Measurements from ENCODE around the genes RBBP6, TNRC6A, SLC5A11 and ZKSCAN2.

DNA sequence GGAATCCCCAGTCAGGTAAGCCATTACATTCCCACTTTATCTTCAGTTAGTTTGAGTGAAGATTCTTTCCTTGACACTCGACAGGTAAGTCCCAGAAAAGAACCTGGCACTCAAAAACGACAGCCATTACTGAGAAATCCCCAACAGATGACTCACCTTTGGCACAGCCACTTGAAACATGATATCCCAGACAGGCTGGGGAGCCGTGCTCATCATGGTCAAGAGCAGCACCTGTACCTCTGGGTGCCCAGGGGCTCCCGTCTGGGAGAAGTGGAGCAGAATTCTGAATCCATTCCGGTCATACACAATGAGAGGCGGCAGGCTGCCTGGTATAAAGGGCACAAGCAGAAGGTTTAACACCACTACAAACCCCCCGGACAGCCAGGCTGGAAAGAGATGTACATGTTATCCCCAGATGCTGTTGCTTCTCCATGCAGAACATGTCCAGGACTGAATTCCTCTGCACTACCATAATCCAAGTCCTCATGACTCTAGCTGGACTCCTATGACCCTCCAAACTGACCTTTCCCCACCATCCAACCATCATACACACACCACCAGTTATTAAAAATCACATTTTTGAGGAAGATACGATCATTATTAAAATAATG, 17.0 kb upstream of the COG7 start:
- RRBS, result 96% methylated on average over 3 of the region's 8 CpGs

- RRBS, result no CpG with 5 or more reads among the region's 11 CpGs
Measured at GRCh38 chr16:23479136-23480136, 26.4 kb upstream of the COG7 start.

DNA sequence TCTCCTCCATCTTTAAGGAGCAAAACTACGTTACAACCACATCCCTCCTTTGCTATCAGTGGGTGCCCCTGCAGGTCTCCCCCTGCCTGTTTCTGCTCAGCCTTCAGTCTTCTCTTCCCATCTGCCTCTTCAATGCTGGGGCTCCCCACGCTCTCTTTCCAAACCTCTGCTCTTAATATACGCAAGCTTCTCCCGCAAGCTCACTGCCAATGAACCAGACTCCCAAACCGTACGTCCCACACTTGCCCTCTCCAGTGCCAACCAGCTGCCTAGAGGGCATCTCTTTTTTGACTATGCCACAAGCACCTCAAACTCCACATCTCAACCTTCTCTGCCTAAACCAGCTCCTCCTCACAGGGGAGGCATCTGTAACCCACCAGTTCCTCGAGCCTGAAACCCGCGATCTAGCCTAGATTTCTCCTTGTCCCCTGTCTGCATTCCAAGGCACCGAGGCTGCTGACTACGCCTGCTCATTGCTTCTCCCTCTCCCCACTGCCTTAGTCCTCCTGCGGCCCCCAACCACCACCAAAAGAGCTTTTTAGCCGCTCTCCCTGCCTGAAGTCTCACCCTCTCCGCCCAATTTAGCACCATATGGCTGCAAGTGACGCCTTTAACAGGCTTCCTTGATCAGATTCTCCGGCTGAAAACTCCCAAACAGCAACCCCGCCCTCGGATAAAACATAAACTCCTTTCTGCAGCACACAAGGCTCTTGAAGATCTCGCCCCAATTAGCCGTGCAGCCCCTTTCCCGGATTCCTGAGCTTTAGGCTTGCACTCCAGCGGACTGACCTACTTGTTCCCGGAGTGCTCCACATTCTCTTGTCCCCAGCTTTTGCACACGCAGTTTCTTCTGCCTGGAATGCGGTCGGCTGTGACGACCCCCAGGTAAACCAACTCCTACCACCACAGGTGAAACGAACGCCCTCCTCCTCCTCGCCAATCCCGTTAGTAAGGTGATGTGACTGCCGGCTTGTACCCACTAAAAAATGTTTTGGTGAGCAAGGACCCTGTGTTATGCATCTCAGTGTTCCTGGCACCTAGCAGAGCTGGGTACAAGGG, 1.5 kb downstream of the GGA2 start:
- RRBS, result 8% methylated on average over 2 of the region's 32 CpGs

GRCh38 chr16:23669888-23670785, 8.6 kb upstream of the PLK1 start:
- RRBS, result no CpG with 5 or more reads among the region's 6 CpGs

GRCh38 chr16:23826275-23827016, 9.3 kb upstream of the PRKCB start:
- RRBS, result no CpG with 5 or more reads among the region's 8 CpGs

DNA sequence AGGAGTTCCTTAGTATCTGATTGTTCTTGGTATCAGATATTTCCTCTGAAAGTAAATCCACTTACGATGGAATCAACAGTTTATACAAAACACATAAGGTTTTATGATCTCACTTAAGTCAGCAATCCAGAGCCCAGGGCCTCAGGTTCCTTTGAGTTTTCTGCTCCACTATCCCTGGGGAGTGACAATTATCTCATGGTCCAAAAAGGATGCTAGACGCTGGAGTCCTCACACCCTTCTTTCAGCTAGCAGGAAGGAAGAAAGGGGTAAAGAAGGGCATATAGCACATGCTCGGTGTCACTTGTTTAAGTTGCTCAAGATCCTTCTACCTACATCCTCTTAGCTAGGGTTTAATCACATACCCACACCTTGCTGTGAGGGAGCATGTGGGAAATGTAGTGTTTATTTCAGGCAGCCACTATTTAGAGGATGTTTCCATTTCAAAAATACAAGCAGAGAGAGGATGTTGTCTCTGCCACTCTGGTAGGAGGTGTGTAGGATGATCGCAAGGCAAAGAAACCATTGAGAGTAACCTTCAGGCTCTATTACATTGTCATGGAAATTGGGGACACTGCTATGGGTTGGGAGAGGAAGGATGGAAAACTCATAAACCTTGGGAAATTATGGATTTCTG, 4.5 kb downstream of the PRKCB start:
- RRBS, result no CpG with 5 or more reads among the region's 4 CpGs

DNA sequence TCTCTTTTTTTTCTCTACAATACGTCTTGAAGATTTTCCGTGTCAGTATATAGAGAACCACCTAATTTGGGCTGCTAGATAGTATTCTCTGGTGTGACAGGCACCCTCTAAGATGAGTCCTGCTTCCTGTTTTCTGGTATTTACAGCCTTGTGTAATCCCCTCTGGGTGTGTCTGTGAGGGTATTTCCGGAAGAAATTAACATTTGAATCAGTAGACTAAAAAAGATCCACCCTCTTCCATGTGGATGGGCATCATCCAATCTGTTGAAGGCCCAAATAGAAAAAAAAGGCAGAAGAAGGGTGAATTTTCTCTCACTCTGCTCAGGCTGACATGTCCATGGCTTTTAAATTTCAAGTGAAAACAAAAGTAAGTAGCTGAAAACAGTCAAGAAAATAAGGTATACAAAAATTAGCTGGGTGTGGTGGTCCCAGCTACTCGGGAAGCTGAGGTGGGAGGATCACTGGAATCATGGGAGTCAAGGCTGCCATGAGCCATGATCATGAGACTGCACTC, 119.5 kb upstream of the RBBP6 start:
- RRBS, result no CpG with 5 or more reads among the region's 4 CpGs

DNA sequence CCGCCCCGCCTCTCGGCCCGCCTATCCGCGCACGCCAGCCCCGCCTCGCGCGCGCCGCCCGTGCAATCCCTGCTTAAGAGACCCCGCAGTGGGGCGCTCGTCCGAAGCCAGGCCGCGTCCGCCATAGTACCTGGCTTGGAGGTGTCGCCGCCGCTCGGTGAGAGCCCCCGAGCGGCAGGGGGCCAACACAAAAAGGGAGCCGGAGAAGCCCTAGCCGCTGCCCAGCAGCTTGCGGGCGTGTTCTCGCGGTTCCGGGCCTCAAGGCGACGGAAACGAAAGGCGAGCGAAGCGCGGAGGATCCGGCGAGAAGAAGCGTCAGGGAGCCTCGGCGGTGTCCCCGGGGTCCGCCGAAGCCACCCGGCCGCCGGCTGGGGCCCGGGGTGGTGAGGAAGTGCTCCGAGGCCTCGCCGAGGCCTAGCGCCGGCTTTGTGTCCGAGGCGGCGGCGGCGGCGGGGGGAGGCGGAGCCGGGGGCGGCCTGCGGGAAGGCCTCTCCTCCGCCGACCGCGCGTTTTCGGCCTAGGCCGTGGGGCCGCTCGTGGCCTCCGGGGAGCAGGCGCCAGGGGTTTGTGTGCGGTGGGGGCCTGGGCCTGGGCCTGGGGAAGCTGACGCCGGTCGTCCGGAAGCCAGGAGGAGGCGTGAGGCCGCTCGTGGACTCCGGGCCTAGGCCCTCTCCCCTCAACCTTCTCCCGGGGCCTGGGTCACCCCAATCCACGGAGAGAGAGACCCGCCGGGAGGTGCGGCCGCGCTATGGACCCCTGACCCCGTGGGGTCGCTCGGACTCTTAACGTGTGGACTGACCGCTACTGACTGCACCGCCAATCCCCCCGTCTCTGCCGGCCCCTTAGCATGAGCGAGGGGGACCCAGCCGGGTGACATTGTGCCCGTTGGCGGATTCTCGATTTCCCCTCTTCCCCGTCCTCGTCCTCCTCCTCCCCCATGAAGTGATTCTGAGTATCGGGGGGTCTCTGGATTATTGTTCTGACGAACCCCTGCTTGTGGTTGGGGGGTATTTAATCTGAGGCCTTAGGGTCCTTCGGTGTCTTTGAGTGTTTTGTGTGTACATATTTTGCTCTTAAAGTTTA, at the start of gene RBBP6:
TSS of gene RBBP6 (plus strand) at position 86 of the 1,083 bp plus-strand sequence.
- RRBS, result 3% methylated on average over 50 of the region's 113 CpGs

GRCh38 chr16:24571031-24571382, 31.6 kb downstream of the RBBP6 start:
- RRBS, result no CpG with 5 or more reads among the region's 4 CpGs

DNA sequence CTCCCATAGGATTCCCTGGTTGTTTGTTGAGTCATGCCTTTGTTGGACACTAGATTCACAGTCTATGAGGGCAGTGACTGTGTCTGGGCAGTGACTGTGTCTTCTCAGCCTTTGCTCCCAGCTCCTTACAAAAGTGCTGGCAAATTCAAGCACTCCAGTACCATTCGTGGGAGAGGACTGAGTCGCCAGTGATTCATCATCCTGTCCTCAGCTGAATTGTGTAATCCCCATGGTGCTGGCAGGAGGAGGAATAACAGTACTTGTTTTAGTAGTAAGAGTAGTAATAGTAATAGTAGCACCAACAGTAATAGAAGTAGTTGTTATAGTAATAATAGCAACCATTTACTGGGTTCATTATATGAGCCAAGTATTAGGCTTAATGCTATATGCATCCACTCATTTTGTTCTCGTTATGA, 59.9 kb upstream of the TNRC6A start:
- RRBS, result no CpG with 5 or more reads among the region's 3 CpGs

GRCh38 chr16:24728861-24729995, at the start of gene TNRC6A:
Gene TNRC6A (plus strand): TSS chr16:24729651.
- RRBS, result 6% methylated on average over 40 of the region's 92 CpGs

DNA sequence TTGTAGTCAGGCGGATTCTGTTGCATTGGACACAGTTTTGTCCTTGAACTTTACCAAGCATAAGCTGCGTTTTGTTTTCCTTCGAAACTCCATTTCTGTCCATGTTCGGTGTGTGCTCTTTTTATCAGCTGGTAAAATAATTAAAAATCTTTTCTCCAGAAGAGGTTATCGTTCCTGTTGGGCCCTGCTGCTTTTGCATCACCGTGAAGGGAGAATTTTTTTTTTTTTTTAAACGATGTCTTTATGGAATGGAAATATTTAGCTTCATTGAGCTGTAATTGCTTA, 1.3 kb downstream of the TNRC6A start:
- RRBS, result no CpG with 5 or more reads among the region's 7 CpGs

- RRBS, result no CpG with 5 or more reads among the region's 19 CpGs
Measured at GRCh38 chr16:24845791-24846479, at the start of gene SLC5A11. Gene SLC5A11 (plus strand): TSS chr16:24845963.

DNA sequence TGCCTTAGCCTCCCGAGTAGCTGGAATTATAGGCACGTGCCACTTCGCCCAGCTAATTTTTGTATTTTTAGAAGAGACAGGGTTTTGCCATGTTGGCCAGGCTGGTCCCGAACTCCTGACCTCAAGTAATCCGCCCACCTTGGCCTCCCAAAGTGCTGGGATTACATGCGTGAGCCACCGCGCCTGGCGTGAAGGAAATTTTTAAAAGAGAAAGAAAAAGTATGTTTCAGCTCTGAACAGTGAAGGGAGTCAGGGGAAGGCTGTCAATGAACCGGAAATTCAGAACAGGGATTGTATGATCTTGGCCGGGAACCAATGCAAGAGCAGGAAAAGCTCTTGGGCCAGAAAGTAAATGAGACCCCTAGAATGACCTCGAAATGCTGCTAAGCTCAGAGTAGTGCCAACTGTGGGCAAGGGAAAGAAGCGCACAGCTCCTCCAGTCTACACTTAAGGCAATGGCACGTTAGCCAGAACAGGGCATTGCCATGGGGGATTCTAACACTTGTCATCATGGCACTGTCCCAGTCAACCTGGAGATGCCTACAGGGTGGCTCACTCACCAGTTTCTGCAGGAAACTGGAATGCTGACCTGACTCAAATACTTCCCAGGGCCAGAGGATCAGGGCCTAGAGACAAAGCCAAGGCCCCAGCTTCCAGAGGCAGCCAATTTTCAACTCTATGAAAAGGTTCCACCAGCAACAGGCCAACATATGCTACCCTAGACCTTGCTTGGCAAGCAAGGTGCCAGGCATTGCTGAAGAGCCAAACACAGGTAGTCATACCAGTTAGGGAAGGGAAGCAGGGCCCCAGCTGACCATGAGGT, 35.1 kb downstream of the ARHGAP17 start:
- RRBS, result no CpG with 5 or more reads among the region's 14 CpGs

GRCh38 chr16:25063704-25064345, 47.7 kb upstream of the LCMT1 start:
- RRBS, result no CpG with 5 or more reads among the region's 10 CpGs

- RRBS, result no CpG with 5 or more reads among the region's 3 CpGs
Measured at GRCh38 chr16:25109599-25109914, 2.0 kb upstream of the LCMT1 start.

- RRBS, result no CpG with 5 or more reads among the region's 13 CpGs
Measured at GRCh38 chr16:25118259-25118972, 6.9 kb downstream of the LCMT1 start.

DNA sequence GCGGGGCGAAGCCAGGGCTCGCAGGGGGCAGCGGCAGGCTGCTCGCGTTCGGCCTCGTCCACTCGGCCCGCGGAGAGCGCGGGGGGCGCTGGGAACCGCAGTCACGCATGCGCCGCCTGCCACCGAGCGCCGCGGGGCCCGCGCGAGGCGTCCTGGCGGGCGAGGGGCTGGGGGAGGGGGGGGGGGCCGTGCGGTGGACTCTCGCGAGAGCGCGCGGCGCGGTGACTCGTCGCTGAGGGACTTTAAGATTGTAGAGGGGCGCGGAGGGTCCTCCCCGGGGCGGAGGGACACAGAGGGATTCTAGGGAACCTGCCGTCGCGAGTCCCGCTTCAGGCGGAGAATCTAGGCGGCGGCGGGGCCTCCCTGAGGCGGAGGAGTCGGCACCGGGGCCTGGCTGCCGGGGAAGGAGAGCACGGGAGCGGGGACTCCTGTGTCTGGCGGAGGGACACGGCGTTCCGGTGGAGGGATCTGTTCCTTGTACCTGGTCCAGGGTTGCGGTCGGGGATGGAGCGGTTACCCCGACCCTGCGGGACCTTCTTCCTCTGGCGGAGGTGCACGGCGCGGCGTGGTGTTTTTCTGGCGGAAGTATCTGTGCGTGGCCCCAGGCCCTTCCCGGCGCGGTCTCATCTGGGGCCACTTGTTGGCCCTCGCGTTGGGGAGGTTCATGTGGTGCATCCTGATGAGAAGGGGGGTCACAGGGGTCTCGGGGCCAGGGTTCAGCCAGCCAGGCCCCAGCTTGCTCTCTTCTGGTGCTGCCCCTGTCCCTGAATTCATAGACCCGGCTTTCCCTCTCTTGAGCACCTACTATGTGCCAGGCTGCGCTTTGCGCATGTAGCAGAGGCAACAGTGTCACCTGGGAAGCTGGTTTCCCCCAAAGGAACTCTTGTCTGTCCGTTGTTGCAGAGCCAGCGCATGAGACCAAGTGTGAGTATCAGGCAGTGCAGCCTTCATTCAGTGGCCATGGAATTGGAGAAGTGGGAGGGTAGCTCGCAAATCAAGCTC, at the start of gene ZKSCAN2:
TSS of gene ZKSCAN2 (minus strand) at position 90 of the 1,002 bp plus-strand sequence.
- RRBS, result 2% methylated on average over 7 of the region's 85 CpGs

DNA sequence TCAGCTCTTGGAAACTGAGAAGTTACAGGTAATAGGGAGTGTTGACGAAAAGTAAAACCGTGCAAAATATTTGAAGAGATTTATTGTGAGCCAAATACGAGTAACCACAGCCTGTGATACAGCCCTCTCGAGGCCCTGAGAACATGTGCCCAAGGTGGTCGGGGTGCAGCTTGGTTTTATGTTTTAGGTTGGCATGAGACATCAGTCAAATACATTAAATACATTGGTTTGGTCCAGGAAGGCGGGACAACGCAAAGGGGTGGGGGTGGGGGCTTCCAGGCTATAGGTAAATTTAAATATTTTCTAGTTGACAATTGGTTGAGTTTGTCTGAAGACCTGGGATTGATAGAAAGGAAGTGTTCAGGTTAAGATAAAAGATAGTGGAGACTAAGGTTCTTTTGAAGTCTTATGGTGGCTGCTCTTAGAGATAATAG, 1.1 kb upstream of the ZKSCAN2 start:
- RRBS, result no CpG with 5 or more reads among the region's 7 CpGs